Subcutaneous preadipocyte (primary cell): Measurements from ENCODE around the gene CCDC68.

- CAGE, long polyA plus RNA, result no peak
These were observed 24.5 kb downstream of the SMAD4 start for GRCh38 chr18:51054423-51055026.

DNA sequence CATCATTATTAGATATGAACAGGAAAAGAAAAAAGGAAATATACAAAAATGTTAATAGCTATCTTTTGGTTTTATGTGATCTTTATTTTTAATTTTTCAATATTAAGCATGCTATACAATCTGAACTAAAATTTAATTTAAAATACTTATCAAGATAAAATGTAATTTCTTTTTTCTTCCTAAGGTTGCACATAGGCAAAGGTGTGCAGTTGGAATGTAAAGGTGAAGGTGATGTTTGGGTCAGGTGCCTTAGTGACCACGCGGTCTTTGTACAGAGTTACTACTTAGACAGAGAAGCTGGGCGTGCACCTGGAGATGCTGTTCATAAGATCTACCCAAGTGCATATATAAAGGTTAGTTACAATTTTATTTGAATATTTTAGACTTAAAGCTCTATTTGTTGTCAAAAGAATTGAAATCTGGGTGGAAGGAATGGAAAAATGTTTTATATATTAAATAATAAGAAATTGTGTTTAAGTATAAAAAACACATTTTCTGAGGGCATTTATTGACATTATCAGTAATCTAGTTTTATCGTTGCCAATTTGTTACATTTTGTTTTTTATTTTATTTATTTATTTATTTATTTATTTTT, 36.9 kb downstream of the SMAD4 start:
- CAGE, long polyA plus RNA, result no peak

- CAGE, long polyA plus RNA, result no peak
These were observed 54.4 kb downstream of the SMAD4 start for GRCh38 chr18:51084404-51084812.

GRCh38 chr18:51190929-51191558, 6.4 kb downstream of the MEX3C start:
- CAGE, long polyA plus RNA, result no peak

DNA sequence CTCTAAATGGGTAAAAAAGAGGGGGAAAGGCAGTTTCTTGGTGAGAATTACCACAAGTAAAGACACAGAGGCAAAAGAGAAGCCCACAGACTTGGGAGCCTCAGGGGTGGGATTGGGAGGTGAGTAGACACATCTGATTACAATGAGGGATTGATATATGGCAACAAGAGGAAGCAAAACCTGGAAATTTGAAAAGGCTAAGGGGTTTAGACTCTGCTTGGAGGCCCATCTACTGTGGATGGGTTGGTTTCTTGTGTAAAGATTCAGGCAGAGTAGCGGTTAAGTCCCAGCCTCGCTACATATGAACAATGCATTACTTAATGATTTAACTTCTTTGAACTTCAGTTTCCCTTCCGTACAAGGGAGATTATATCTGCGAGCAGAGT, 13.9 kb upstream of the MEX3C start:
- CAGE, long polyA plus RNA, result no peak

- CAGE, long polyA plus RNA, result no peak
These were observed 20.6 kb upstream of the MEX3C start for GRCh38 chr18:51218051-51218519.

DNA sequence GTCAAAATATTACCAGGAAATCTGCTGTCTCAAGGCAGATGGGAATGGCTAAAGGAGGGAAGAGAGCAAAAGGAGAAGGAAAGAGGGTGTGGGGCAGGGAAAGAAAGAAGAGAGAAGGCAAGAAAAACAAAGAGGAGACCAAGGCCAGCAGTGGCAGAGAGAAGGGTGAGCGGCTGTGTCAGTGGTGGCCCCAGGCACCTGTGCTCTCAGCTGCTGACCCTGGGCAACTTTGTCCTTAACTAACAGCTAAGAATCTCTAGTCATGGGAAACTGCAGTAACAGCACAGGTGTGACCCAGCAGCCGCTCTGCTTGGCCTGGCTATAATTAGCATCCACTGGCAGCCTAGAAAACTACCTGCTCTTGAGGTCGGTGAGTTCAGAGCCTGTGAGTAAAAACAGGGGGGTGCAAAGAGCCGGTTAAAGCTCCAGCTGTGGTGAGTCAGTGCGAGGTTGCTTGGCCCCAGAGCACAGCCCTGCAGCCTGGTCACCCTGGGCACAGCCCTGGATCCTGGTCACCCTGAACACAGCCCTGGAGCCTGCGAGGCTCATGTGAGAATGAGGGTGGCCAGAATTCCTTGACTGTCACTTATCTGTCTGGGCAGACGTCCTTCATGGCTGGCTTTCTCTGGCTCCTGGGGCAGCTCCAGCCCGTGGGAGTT, 249.8 kb upstream of the MEX3C start:
- CAGE, long polyA plus RNA, result no peak

DNA sequence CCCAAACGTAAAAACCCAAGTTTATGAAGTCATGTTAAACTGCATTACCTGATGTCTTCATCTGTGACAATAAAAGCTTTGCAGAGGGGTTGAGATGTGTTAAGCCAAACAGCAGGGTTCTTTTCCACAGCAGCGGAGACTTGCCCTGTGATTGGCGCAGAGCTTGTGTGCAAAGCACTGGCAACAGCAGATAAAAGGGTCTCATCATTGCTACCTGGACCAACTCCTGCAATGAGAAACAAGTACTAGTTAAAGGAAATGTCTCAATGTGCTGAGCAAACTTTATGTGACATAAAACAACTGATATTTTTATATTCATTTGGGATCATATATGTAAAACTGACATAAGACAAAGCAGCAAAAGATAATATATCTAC, 60.0 kb downstream of the MBD2 start:
- CAGE, long polyA plus RNA, result no peak

DNA sequence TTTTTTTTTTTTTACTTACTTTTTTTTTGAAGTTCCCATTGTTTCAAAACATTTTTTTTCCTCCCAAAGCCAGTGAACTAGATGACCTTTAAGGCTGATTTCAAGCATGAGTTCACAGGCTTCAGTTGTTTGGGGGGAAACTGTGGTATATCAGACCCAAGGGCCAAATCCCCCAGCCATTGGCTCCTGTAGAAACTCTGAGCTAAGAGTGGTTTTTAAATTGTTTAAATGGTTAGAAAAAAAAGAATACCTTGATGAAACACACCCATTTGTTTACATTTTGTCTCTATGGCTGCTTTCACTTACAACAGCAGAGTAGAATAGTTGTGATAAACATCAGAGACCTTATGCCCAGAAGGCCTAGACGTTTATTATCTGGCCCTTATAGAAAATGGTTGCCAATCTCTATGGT, 17.3 kb upstream of the POLI start:
- CAGE, long polyA plus RNA, result no peak

DNA sequence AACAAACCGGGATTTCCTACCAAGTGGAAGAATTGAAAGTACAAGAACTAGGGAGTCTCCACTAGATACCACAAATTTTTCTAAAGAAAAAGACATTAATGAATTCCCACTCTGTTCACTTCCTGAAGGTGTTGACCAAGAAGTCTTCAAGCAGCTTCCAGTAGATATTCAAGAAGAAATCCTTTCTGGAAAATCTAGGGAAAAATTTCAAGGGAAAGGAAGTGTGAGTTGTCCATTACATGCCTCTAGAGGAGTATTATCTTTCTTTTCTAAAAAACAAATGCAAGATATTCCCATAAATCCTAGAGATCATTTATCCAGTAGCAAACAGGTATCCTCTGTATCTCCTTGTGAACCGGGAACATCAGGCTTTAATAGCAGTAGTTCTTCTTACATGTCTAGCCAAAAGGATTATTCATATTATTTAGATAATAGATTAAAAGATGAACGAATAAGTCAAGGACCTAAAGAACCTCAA, 24.4 kb downstream of the POLI start:
- CAGE, long polyA plus RNA, result no peak

GRCh38 chr18:54514199-54514684, 76.8 kb upstream of the DYNAP start:
- CAGE, long polyA plus RNA, result no peak

DNA sequence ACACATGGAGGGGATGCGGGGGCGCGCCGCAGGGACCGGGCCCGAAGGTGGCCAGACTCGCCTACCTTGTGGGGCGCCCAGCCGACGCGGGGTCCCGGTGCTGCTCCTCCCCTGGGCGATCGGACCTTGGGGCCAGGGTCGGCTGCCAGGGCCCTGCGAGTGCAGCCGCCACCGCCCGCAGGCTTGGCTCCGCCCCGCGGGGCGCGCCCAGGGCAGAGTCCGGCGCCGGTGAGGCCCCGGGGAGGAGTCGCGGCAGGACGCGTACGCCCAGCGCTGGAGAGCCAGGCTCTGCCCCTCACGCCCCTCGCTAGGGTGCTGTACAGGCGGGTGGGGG, at the start of gene CCDC68:
Gene CCDC68, minus strand, starts transcription at position 191 of the 334 bp plus-strand sequence.
- CAGE, long polyA plus RNA, result no peak

DNA sequence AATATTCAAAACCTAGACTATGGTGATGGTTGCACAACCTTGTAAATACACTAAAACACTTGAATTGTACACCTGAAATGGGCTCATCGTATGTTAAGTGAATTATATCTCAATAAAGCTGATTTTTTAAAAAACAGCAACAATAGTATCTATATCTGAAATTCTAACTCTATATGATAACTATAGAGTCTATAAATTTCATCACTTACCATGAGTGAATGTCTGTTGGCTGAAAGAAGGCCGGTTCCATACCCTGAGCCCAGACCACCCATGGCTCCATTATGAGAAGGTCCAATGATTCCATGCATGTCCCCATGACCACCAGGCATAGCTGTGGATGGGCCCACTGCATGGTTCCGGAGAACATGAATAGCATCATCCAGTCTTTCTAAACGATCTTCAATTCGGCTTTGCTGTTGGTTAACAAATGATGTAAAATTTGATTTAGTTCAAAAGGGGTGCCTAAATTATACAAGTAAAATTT, 295.1 kb upstream of the CCDC68 start:
- CAGE, long polyA plus RNA, result no peak

DNA sequence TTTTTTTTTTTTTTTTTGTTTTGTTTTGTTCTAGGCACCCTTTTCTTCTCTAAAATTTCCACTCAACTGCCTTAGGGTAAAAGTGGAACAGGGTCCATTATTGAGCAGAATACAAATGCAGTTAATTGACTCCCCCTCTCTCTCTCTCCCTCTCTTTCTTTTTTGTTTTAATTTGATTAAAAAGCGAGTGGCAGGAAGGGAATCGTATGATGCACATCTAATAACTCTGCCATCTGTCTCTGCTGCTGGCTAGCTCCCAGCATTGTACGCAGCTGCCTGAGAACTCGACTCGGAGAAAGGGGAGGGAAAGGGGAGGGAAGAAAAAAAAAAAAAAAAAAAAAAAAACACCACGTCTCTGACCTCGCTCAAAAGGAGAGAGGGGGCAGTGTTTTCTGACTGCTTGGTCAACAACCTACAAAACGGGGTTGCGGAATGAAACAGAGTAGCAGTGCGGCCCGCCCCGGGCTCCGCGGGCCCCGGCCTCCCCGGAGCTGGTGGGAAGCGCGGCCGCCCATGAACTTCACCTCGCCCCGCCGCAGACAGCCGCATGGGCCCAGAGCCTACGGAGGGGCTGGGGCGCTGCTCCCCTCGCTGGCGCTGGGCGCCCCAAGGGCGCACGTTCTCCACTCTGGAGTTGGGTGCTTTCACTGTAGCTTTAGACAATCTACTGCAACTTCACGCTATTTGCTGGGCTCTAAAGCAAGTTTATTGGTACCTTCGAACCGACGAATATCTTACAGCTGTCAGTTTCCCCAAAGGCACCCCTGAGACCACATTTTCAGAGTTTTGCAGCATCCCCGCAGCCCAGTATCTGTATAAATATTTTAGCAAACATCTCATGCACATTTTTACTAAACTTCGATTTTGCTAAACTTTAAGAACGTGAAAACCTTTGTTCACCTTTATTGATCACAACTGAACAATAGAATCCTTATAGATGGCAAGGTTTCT, 265.6 kb downstream of the TCF4 start:
- CAGE, long polyA plus RNA, result no peak

DNA sequence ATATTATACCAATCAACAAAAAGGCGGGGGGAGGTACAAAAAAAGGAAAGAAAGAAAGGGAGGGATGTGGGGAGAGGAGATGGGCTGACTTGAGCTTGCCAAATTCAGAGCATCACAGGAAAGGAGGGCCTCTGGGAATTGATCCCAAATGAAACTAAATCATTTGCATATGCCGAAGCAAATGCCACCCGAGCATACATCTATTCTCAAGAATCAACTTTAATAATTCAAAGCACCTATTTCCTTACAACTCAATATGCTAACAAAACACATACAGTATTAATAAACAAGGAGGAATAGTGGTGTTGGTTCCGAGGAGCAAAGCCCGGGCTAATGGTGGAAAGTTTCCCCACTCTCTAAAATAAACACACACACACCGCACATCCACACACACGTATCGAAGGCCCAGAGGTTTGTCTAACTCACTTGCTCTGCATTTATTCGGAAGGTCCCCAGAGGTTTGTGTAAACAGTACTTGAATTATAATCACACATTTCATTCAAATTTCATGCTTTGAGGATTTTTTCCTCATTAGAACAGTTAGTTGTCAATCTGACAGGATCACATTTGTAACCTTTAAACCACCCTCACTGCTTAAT, 264.8 kb downstream of the TCF4 start:
- CAGE, long polyA plus RNA, result no peak

DNA sequence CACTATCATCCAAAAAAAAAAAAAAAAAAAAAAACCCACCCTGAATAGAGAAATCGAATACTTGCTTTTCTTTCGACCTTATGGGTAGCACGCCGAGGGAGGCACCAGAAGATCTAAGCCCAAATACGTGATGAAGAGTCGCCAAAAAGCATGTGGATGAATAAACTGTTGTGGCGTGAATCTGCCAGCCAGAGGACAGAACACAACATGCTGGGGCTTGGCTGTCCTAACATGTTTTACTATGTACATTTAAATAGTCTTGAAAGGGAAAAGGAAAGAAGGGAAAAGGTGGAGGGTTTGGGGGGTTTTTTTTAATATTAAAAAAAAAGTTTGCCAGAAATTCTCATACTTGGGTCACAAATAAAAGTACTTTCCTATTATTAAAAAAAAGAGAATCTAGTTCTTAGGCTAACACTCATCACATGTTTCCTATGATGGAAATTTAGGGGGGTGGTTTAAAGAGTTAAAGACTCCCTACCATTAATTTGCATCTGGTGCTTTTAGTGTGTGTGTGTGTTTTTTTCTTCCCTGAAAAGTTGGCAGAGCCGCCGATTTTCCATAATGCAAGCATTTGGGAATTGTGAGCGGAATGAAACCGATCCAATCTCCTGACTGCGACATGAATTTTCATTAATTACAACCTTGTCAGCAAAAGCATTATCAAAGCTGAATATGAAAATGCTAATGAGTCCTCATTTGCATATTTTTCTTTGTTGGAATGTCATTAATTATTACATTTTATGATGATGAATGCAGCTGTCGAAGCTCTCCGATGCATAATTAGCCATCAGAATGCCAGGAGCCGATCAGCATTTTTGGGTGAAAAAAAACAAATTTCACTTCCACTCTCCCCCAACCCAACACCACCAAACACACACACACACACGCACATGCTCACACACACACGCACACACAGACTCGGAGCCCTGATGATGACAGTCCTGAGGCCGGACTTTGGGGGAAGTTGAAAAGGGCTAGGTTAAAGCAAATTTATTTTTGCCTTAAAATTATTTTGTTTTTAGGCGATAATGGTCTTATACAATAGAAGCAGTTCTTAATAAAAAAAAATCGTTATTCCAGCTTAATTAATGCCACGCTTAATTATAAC, 165.5 kb downstream of the TCF4 start:
- CAGE, long polyA plus RNA, result no peak

- CAGE, long polyA plus RNA, result no peak
These were observed 136.0 kb downstream of the TCF4 start for GRCh38 chr18:55451981-55452435.

DNA sequence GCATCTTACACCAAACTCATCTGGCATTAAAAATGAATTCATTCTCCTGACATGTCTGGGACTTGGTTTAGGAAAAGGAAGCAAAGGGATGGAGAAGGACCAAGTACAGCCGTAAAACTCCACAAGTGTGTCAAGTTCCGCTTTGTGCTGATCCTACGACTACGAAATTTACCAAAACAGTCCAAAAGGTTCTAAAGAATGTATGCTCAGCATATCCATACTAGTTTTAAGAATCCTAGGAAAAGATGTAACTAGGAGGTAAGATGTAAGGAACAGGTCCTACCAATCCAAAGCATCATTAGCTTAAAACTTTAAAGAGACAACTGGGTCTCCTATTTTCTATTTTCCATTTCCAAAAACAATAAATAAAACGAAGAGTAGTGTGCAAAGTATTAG, 1.7 kb downstream of the TCF4 start:
- CAGE, long polyA plus RNA, result no peak

GRCh38 chr18:55589431-55590557, 1.8 kb upstream of the TCF4 start:
- CAGE, long polyA plus RNA, result no peak

- CAGE, long polyA plus RNA, result no peak
These were observed 279.0 kb upstream of the TCF4 start for GRCh38 chr18:55866907-55867430.